Lower leg skin (tissue), 2 donors: ENCODE results near the gene RALBP1.

- PRO-cap, result no peak
- RAMPAGE, long total RNA, 2 experiments, result no peak in any of the 2 experiments
Measured at GRCh38 chr18:7950549-7951103, 383.5 kb downstream of the PTPRM start.

- PRO-cap, result no peak
- RAMPAGE, long total RNA, 2 experiments, result no peak in any of the 2 experiments
Measured at GRCh38 chr18:8069475-8070215, 502.5 kb downstream of the PTPRM start.

GRCh38 chr18:8076262-8076807 is 509.2 kb downstream of the PTPRM start:
- PRO-cap, result no peak
- RAMPAGE, long total RNA, 2 experiments, result no peak in any of the 2 experiments

DNA sequence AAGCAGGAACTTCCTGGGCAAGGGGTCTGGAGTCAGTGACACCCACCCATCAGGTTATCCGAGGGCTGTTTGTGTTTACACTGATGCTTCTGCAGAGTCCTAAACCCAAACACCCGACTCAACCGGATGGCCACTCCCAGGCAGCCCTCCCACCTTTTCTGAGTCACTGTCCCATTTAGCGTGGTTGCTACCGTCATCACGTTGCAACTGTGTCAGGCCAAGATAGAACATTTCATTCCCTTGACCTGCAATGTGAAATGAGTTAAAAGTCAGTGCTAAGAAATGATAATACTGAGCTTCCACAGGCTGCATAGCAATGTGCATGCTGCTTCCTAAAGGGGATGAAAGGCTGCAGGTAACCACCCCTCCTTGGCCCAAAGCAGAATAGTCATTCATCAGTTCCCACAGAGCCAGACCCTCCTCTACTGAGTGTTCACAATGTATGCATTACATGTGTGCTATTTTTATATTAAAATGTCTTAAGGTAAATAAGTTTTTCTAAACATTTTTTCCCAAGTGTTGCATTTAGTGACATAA is 468.0 kb upstream of the RAB12 start:
- PRO-cap, result no peak
- RAMPAGE, long total RNA, 2 experiments, result no peak in any of the 2 experiments

DNA sequence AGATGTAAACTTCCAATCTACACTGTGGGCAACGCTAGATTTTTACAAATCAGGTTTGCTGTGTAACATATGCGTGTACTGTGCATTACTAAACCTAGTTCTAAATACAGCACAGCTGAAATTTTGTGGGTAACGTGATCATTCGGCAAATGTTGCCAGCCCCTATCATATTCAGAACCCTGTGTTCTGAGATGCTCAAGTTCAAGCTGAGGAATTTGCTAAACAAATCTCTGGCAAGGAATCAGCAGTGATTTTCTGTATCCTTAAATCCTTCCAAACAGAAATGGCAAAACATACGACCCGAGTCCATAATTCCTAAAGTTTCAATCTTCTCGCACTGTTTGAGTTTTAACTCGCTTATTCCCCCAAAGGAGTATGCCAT is 943 bp upstream of the RAB12 start:
- PRO-cap, result no peak
- RAMPAGE, long total RNA, 2 experiments, result no peak in any of the 2 experiments

DNA sequence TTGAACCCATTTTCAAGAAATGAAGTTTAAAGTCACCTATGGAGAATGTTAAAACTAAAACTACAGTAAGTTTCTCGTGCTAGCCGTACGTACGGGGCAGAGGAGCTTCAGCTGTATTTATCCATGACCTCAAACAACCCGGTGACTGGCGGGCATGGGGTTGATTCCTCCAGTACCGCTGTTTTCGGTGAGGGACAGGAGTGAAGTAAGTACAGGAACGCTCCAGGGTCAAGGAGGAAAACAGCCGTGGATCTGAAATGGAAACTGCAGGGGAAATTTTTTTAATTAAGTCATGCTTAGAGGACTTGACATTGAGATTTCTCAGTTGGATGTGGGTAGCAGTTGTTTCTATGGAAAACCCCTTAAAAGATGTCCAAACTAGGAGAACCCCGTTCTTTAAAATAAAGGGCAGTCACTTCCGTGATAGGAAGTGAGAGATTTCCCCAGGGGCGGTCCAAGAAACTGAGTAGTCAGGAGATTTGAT is 1.2 kb downstream of the RAB12 start:
- PRO-cap, result no peak
- RAMPAGE, long total RNA, 2 experiments, result no peak in any of the 2 experiments

DNA sequence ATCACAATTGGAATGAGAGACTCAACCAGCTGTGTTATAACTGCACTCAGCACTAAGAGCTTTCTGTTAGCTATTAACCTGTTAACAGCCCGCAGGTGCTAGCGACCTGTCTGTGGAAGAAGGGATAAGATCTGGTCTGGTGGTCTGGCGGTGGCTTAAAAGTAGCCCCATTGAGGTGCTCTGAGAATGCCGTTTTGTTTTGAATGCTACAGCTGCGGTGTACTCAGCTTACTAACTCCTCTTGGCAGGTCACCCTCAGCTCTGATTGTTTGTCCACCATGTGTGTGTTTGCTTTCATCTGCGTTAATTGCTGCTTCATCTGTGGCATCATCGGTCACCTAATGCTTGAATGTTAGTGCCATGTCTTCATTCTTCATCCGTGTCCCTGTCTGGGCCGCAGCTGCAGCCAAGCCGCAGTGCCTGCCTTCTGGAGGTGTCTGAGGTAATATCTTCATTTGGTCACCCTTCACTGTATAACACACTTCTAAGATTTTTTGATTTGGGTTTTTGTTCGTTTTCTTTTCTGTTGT is 16.4 kb downstream of the RAB12 start:
- PRO-cap, result no peak
- RAMPAGE, long total RNA, 2 experiments, result no peak in any of the 2 experiments

DNA sequence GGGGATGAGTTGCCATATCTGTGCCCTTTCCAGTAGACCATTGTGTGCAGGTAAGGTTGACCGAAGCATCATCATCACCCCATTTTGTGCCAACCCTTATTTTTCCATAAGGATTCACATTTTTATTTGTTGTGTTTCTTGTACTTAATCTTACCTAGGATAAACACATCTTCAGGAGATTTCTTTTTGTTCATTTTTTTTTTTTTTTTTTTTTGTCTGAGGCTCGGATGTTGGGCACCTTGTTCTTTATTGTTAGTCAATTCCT is 11.0 kb downstream of the MTCL1 start:
- PRO-cap, result no peak
- RAMPAGE, long total RNA, 2 experiments, result no peak in any of the 2 experiments

- PRO-cap, result no peak
- RAMPAGE, long total RNA, 2 experiments, result no peak in any of the 2 experiments
Measured at GRCh38 chr18:8913733-8914553, 188.6 kb upstream of the NDUFV2 start.

DNA sequence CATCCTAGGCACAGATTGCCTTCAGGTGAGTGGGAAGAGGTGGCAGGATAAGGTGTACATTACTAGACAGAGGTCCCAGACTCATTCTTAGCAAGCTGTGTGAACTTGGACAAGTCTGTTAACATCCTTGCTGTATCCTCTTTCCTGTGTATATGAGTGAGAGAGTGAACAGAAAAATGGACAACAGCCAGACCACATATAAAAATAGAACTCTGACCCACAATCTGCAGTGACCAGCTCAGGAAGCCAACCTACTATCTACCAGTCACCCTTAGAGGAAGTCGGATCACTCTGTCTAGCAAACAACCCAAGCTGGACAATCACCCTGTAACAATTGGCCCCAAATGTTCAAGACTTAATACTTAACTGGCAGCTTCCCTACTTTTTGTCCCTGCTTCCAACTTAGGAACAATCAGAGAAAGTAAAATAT is 158.6 kb upstream of the NDUFV2 start:
- PRO-cap, result no peak
- RAMPAGE, long total RNA, 2 experiments, result no peak in any of the 2 experiments

DNA sequence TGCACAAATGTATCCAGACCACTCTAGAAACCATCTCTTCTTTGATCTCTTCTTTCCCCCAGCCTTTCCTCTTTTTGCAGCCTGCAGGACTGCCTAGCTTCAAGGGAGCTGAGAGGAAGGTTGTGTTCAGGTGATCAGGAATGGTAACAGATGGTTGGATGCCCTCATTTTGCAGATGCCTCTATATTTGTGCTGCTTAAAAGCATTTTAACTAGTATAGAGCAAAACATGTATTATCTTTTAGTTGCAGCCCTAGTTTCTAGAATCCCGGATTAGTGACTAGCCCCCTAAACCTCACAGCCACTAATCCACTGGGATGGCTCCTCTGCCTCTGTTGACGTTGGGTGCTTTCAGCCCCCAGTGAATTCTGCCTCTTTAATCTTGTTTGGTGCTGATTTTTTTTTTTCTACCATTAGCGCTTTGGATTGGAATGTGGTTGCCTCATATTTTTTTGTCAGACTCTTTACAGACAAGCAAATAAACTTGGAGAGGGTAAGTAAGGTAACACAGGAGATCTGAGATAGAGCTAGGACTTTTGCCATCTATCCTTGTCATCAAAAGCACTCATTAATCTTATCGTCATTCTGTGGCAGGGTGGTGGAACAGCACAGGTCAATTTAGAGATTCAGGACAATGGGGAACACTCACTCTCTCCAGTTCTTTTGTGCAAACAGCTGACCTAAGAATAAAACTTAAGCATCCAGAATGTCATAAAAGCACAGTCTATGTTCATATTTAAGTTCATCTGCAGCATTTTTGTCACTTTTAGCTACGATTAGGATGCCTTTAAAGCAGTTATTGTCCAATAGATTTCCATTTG is 103.7 kb upstream of the NDUFV2 start:
- PRO-cap, result no peak
- RAMPAGE, long total RNA, 2 experiments, result no peak in any of the 2 experiments

- PRO-cap, result no peak
- RAMPAGE, long total RNA, 2 experiments, result no peak in any of the 2 experiments
Measured at GRCh38 chr18:9014094-9014603, 88.3 kb upstream of the NDUFV2 start.

- PRO-cap, result no peak
- RAMPAGE, long total RNA, 2 experiments, result no peak in any of the 2 experiments
Measured at GRCh38 chr18:9082761-9083234, 19.7 kb upstream of the NDUFV2 start.

DNA sequence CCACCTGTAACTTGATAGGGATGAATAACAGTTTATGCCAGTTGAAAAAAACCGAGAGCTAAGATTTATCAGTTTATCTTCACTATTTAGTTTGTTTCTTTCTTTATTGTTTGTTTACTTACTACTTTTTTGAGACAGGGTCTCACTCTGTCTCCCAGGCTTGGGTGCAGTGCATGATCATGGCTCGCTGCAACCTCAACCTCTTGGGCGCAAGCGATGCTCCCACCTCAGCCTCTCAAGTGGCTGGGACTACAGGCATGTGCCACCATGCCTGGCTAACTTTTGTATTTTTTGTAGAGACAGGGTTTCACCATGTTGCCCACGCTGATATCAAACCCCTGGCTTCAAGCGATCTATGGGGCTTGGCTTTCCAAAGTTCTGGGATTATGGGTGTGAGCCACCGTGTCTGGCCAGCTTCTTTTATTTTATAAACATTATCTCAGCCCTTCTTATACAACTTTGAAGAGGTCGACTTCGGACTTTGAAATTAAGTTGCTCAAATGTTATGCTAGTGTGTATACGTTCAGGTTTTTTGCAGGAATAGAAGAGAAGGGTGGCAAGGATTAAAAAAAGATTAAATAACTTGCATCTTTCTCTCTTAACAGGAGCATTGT is 8.0 kb downstream of the NDUFV2 start:
- PRO-cap, result no peak
- RAMPAGE, long total RNA, 2 experiments, result no peak in any of the 2 experiments

GRCh38 chr18:9186490-9186764 is 49.8 kb downstream of the ANKRD12 start:
- PRO-cap, result no peak
- RAMPAGE, long total RNA, 2 experiments, result no peak in any of the 2 experiments

- PRO-cap, result bidirectional peak, plus-strand start at chr18:9475548, minus-strand start at chr18:9475278; bidirectional peak, plus-strand start at chr18:9475925, minus-strand start at chr18:9475785
- RAMPAGE, long total RNA, 2 experiments, result start-site peak on the plus strand in 2 of 2 experiments, at chr18:9475602-9475695 at its widest, 1,439 to 1,761 reads per replicate
Measured at GRCh38 chr18:9475330-9476068, at the start of gene RALBP1. RALBP1 (plus strand) TSS chr18:9475513.

DNA sequence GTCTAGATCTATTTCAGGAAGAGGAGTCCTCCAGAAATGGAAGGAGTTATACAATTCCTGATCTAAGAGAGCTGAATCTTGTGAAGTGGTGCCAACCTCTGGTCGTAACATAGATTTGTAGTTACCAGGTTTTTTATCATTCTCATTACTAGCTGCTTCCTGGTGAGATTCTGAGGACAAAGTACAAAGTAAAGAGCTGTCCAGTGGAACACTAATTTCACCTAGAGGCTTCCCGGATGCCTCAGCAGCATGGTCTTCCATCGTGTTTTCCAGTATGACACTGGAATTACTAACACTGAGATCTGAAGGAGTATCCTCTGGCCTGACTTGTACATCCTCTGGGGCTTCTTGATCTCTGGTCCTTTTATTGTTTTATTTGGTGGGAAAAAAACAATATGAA is 44.0 kb downstream of the PPP4R1 start:
- PRO-cap, result no peak
- RAMPAGE, long total RNA, 2 experiments, result no peak in any of the 2 experiments

- PRO-cap, result no peak
- RAMPAGE, long total RNA, 2 experiments, result no peak in any of the 2 experiments
Measured at GRCh38 chr18:9808154-9809360, 77.2 kb upstream of the TXNDC2 start.

- PRO-cap, result no peak
- RAMPAGE, long total RNA, 2 experiments, result no peak in any of the 2 experiments
Measured at GRCh38 chr18:9835038-9836354, 50.3 kb upstream of the TXNDC2 start.

- PRO-cap, result bidirectional peak, plus-strand start at chr18:9913714, minus-strand start at chr18:9913568
- RAMPAGE, long total RNA, 2 experiments, result no peak in any of the 2 experiments
Measured at GRCh38 chr18:9913215-9913613, 602 bp upstream of the VAPA start.